Right atrium auricular region (tissue), 2 donors: ENCODE measurements around the genes YWHAH and SLC5A4.

DNA sequence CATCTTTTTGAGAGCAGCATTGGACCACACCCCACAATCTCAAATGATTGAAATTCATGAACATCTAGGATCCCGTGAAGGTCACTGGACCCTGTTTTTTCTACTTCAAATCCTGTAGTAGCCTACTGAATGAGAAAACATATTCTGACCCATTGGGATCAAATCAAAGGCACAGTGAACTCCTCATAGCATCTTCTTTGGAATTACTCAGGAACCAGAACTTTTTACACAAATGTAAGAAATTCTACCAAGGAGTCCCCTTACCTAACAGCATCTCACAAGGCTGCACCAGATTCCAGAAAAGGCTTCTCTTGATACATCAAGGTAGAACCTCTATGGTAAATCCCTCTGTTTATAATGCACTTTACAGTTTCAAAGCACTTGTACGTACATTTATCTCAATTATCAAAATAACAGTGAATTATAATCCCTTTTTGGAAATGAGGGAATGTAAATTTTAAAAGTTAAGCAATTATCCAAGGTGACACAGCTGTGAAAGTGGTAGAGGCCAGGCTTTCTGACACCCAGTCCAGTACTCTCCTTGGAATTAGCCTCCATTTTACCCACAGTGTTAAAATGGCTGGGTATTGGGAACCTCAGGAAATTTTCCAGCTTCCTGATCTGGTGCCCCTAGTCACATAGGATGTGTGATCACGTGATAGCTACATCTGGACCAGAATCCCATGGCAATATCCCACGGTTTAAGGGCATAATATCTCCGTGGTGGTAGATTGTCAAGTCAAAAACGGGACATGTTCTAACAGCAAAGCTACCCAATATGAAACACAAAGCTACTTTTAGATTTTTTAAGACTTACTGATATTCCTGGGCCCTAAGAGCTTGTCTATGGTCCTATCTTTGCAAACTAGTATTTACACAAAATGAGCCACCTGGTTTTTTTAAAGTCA is 4.9 kb upstream of the MORC2 start:
- PRO-cap = no peak
- RAMPAGE, long total RNA, 2 experiments = no peak in any of the 2 experiments

DNA sequence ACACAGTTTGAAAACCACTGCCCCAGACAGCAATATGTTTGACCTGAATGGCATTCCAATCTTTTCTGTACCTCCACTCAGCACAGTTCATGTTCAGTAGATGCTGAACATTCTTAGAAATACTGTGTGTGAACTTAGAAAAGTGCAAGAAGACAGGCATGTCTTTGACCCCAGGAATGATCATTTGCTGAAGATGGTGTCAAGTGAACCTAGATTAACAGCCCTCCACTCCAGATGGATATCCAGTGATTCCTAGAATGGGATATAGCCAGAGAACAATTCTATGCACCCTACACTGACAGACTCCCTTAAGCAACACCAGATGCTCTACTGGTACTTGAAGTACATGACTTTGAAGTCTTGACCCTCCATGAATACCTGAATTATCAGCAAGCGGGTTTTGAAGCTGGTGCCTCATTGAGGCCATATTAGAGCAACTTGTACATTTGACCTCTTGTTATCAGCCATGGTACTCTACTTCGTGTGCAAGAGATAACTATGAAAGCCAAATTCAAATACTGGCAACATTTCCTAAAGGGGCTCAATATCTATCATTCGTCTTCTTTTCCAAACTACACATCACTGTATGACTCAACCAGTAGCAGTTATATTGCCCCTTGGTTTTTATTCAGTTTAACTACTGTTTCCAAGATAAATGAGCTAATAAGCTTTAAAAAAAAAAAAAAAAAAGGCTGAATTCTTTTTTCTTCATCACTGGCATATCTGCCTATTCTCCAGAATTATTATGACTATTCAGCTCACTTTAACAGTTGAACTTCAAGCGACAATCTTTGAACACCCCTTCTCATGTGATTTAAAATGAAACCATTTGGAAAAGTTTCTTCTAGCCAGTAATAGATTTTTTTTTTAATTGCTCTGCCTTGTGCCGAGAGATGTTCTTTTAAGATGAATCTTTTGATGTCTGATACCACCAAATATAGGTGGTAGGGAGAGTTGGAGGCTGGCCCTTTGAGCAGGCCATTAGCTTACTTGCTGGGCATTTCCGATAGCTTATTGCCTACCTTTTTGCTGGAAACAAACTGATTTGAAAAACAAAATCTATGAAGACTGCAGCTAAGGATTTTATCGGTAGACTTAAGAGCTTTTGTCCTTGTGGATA is 7.2 kb upstream of the MORC2 start:
- PRO-cap = no peak
- RAMPAGE, long total RNA, 2 experiments = no peak in any of the 2 experiments

DNA sequence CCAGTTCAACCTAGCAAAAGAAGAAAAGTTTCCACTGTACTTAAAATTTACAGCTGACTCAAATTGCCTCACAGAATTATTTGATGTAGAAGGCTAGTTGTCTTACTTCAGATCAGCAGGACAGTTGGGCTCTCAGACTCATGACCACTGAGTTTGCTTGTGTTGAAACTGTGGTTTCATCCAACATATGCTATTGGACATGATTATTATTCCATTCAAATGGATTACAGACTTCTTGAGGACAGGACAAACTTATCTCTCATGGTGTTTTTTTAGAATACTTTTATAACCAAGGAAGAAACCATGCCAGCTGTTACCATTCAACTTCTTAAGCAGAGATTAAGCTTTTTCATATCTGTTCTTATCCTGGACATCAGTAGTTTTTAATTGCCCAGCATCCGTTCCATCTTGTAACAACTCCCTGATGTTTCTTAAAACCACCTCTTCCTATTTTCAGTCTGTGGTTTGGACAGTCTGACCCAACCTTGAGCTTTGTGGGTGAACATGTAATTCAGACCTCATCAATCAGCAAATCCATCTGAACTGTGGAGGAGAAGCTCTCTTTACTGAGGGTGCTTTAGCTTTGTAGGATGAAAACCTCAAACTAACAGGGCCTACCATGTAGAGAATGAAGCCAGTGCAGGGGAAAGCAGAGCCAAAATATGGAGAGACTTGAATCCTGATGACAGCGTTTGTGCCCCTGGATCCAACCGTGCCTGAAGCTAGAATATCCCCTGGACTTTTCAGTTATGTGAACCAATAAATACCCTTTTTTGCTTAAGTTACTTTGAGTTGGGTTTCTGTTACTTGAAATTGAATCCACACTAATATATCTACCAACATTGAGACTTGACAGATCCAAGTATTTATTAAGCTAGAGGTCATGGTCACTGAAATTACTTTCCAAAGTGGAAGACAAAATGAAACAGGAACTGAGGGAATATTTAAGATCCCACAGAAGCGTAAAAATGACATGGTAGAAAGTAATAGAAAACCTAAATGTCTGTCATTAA is 9.8 kb upstream of the MORC2 start:
- PRO-cap = unidirectional peak, plus-strand start at position 629 of the sequence
- RAMPAGE, long total RNA, 2 experiments = no peak in any of the 2 experiments

DNA sequence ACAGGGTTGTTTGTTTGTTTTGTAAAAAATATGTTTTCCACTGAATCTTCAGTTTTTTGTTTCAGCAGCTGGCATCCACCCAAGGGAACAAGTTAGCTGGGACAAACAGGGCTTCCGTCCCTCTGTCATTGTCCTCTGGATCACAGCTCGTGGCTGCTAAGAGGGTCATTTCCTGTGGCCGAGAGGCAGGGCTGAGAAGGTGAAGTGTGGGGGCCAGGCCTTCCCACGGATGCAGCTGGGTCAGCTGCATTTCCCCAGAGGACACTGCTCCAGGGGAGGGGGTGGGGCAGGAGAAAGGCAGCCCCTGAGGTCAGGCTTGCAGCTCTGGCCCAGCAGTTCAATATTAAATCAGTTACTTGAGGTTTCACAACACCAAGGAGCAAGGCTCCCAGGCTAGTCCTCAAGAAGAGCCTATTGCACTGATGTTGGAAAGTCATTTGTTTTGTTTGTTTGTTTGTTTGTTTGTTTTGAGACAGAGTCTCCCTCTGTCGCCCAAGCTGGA is 34.5 kb upstream of the SMTN start:
- PRO-cap = bidirectional peak, plus-strand start at position 367 of the sequence, minus-strand start at position 142 of the sequence
- RAMPAGE, long total RNA, 2 experiments = no peak in any of the 2 experiments

DNA sequence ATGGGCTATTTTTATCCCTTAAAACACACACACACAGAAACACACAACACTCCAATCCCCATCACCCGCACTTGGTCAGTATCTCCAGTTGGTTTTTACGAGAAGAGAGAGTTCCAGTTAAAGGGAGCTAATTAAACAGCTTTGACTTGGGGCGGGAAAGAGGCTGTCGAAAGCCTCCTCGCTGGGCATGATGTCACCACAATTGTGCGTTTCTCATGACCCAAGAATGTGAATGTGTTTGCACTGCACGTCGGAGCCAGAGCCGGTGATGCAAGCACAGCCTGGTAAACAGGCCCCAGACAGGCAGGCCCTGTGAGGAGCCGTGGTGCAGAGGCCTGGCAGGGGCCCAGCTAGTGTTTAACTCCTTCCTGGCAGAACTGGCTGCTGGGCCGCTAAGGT is 25.6 kb upstream of the SMTN start:
- PRO-cap = no peak
- RAMPAGE, long total RNA, 2 experiments = no peak in any of the 2 experiments

- PRO-cap = no peak
- RAMPAGE, long total RNA, 2 experiments = no peak in any of the 2 experiments
Measured at GRCh38 chr22:31140793-31141178, 478 bp upstream of the PLA2G3 start.

- PRO-cap = no peak
- RAMPAGE, long total RNA, 2 experiments = no peak in any of the 2 experiments
Measured at GRCh38 chr22:31248826-31250244, 37.2 kb downstream of the LIMK2 start.

DNA sequence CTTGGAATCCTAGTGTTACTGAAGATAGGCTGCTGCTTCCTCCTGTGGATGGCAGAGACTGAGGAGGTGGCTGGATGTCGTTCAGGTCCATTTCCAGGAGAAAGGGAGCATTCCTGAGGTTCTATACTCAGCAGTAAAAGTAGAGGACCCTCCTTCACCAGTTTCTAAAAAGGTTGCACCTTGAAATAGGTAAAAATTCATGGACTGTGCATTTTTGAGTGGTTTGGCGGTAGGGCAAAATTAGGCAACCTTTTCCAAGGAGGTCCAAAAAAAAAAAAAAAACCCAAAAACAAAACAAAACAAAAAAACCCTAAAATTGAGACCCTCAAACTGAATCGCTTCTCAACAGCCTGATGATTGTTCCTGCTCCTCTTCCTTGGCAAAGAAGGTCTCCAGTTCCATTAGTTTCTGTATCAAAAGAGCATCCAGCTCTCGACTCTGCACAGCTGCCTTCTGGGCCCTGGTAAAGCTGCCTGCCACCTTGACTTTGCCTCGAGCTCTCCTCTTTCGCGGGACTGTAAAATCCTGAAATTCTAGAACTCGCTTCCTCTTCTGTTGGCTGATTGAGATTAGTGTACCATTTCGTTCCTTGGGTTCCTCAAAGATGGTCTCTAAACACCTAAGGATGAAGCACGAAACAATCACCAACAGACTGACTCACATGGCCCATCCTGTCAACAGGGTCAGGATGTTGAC is 23.3 kb upstream of the PISD start:
- PRO-cap = no peak
- RAMPAGE, long total RNA, 2 experiments = no peak in any of the 2 experiments

DNA sequence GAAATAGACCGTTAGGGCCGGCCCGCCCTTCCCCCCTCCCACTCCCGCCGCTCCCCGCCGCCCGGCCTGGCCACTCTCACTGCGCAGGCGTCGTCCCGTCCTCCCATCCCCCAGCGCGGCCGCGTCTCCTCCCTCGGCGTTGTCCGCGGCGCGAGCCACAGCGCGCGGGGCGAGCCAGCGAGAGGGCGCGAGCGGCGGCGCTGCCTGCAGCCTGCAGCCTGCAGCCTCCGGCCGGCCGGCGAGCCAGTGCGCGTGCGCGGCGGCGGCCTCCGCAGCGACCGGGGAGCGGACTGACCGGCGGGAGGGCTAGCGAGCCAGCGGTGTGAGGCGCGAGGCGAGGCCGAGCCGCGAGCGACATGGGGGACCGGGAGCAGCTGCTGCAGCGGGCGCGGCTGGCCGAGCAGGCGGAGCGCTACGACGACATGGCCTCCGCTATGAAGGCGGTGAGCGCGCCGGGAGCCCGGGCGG is at the start of gene YWHAH:
YWHAH (plus strand) TSS at position 158 of the 468 bp plus-strand sequence.
- PRO-cap = bidirectional peak, plus-strand start at position 158 of the sequence, minus-strand start outside the sequence
- RAMPAGE, long total RNA, 2 experiments = start-site peak on the plus strand in 2 of 2 experiments, centred at positions 296 to 311 of the sequence, 145 to 397 reads per replicate

DNA sequence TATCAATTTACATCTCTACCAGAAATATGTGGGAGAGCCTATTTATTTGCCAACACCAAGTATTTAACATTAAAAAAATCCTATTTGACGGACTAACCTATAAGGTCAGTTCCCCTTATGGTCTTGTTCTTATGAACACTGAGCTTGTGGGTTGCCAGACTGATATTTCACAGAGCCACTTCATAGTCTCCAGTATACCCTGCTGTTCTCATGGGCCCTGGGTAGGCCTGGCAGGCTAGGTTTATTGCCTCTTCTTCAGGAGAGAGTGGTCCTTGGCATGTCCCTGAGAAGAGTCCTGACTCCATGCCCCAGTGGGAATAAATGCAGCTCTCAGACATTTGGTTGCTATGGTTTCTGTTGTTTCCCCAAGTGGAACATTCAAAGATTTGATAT is 15.6 kb downstream of the SLC5A1 start:
- PRO-cap = no peak
- RAMPAGE, long total RNA, 2 experiments = no peak in any of the 2 experiments

DNA sequence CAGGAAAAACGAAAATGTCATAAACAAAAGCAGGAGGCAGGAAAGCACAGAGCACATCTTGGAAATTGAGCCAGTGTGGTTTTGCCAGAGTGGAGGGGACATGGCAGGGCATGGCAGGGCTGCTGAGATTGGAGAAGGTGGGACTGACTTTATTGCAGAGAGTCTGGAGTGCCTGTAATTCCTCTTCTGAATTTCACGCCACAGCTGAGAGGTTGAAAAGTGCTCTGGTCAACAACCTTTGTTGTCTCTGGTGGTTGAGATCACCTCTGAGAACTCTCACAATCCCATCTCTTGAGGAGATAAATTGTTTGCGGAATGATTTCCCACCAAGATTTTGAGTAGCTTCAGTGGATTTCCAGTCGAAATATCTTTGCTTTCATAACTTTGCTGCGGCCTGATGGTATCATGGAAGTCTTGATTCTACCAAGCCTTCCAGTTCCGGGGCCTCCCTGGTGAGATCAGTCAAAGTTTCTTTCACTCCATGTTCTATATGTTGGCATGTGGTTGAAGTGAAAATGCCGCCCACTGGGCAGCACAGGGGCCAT is 16.5 kb downstream of the SLC5A1 start:
- PRO-cap = no peak
- RAMPAGE, long total RNA, 2 experiments = no peak in any of the 2 experiments

DNA sequence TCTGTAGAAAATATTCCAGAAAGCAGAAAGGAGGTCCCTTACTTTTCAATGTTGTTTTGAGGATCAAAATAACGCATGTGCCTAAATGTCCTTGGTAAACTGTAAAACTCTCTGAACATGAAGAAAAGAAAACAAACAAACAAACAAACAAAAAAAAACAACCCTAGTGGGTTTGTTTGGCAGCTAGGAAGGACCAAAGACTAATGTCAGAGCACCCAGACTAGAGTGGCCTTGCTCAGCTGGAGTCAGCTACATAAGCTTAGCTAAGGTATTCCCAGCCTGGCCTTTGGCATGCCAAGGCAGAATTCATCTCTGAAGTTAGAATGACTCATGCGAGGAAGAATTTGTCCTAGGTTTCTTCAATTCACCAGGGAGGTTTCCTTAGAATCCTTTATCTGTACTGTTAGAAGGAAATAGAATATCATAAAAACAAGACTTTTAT is 36.0 kb downstream of the SLC5A1 start:
- PRO-cap = no peak
- RAMPAGE, long total RNA, 2 experiments = no peak in any of the 2 experiments

- PRO-cap = no peak
- RAMPAGE, long total RNA, 2 experiments = no peak in any of the 2 experiments
Measured at GRCh38 chr22:32204137-32204424, 792 bp downstream of the RFPL2 start.

- PRO-cap = no peak
- RAMPAGE, long total RNA, 2 experiments = no peak in any of the 2 experiments
Measured at GRCh38 chr22:32205663-32206008, 763 bp upstream of the RFPL2 start.

- PRO-cap = no peak
- RAMPAGE, long total RNA, 2 experiments = no peak in any of the 2 experiments
Measured at GRCh38 chr22:32255145-32255446, at the start of gene SLC5A4. Gene SLC5A4 (minus strand): TSS chr22:32255347.

DNA sequence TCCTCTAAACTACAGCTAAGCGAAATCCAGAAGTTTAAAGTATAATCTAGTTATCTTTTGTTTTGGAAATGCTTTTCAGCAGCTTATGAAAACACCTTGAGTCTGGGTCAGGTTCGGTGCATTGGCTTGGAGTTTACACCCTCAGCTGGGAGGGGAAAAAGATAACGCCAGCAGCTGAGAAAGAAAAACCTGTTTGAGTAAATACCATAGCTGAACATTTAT is 252 bp upstream of the RTCB start:
- PRO-cap = no peak
- RAMPAGE, long total RNA, 2 experiments = no peak in any of the 2 experiments

DNA sequence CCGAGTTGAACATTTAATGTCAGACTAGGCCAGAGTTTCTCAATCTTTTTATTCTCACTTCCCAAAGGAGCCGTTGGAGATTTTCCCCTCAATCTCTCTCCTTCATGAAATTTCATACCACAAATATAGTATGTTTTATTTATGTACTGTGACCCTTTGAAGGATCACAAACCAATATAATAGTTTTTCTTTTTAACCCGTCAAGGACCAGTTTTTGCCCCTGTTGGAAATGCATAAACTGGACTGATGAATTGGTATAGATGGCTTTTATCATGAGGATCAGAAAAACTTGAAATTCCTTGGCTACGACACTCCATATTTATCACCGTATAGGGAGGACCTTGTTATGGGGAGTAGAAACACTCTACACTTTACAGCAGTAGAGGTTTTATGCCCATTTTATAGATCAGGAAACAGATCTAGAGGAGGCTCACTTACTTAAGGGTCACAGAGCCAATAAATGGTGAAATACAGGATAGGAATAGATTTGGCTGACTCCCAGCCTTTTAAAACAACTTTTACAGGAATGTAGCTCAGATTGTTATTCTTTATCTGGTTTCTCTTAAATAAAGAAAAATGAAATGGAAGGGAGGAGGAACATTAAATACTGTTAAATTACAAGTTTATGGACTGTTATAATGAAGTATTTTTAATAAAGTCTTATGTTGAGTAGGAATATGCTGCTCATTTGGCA is 14.6 kb downstream of the FBXO7 start:
- PRO-cap = no peak
- RAMPAGE, long total RNA, 2 experiments = no peak in any of the 2 experiments

DNA sequence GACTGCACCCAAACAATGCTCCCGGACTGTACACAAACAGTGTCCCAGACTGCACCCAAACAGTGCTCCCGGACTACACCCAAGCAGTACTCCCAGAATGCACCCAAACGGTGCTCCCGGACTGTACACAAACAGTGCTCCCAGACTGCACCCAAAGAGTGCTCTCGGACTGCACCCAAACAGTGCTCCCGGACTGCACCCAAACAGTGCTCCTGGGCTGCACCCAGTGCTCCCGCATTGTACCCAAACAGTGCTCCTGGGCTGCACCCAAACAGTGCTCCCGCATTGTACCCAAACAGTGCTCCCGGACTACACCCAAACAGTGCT is 89.9 kb downstream of the FBXO7 start:
- PRO-cap = no peak
- RAMPAGE, long total RNA, 2 experiments = no peak in any of the 2 experiments

DNA sequence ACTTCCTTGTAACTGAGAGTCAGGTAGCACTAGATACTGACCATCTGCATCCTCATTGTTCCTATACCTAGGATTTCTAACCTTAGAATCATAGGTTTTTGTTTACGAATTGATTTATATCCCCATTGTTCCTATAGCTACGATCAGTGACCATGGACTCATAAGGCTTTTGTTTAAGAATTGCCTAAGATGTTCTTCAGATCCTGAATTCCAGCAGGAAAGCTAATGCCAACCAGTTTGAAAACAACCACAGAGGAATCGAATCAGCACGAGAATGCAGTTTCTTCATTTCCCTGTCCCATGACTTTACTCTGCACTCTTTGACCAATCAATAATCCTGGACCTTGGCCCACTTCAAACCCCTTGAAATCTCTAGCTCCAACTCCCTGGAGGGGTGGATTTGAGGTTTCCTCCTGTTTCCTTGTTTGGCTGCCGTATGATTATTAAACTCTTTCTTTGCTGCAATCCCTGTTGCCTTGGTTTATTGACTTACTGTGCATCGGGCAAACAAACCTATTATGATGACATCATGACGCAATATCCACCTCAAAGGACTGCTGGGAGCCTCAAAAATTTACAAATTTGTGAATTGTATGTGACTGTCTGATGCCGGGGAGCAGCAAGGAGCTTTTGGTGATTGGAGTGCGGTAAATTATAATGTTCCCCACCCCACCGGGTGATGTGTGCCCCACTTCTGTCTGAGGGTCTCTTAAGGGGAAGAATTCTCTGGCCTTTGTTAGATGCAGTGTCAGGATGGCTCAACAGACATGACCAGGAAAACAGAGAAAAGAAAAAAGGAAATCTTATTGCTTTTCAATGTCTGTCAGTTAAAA is 109.3 kb downstream of the FBXO7 start:
- PRO-cap = no peak
- RAMPAGE, long total RNA, 2 experiments = no peak in any of the 2 experiments

DNA sequence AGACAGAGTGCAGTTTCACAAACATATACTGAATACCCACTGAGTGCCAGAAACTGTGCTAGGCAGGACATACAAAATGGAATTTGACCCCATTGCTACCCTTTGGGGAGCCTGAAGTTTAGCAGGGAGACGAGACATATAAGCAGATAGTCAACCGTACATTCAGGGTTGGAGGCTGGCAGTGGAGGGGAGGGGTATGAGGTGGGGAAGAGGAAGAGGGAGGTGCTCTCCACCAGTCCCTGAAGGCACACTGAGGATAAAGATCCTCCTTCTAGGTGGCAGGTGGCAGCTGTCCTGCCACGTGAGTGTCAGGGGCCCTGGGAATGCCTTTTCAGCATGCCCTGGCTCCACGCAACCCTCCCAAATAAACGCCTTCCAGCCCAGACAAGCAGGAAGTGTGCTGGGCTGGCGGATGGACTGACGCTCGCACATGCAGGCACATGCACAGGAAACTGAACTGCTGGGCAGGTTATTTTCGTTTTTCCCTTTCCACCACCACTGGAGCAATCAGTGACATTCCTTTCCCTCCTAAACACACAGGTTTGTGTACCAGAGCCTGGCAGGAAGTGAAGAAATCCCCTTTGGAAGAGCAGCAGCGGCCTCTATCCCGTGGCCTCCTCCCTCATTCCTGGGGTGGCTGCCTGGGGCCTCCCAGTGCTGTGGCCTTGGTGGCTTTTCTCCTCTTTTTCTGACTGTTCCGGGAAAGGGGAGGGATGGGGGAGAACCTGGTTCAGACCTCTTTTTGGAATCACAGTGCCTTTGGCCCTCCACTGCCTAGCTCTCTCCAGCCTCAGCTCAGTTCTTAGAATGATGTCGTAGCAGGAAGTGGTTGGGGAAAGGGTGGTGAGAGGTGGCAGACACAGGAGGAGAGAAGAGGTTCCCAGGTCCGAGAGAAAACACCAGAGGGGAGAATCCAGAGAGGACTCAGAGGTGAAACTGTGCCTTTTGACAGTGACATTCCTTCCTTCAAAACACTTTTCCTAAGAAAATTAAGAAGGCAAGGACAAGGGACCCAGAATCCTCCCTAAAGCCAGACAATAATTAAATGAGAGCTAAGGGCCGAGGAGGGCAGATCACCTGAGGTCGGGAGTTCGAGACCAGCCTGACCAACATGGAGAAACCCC is 157.0 kb upstream of the TIMP3 start:
- PRO-cap = bidirectional peak, plus-strand start at position 569 of the sequence, minus-strand start at position 365 of the sequence; unidirectional peak, minus-strand start at position 809 of the sequence
- RAMPAGE, long total RNA, 2 experiments = no peak in any of the 2 experiments